Parotid gland (tissue), 1 donor: ENCODE measurements around a stretch of chr6.

DNA sequence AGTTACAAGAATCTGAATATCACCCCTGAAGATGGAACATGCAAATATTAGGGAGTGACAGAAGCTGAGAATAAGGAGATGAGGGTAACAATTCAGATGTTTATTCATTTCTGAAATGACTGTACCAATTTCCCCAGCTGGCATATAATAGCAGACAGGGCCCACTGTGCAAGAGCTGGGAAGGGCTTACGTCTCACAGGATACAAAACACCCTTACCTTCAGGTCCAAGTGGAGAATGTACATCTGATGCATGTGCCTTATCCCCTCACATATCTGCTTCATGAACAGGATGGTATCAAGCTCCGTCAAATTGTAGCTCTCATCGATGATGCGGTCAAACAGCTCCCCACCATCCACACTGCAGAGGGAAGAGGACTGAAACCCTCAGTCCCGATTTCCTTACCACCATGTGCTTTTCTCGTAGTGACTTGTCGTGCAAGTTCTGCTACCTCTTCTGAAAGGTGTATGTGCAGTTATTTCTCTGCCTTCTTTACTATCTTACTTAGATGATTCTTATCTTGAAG lies 67.9 kb downstream of the MYLK4 start:
- PRO-cap = no peak

- PRO-cap = no peak
Measured at GRCh38 chr6:2743838-2744574, 6.7 kb downstream of the MYLK4 start.

- PRO-cap = no peak
Measured at GRCh38 chr6:2777325-2778181, 12.4 kb downstream of the WRNIP1 start.

DNA sequence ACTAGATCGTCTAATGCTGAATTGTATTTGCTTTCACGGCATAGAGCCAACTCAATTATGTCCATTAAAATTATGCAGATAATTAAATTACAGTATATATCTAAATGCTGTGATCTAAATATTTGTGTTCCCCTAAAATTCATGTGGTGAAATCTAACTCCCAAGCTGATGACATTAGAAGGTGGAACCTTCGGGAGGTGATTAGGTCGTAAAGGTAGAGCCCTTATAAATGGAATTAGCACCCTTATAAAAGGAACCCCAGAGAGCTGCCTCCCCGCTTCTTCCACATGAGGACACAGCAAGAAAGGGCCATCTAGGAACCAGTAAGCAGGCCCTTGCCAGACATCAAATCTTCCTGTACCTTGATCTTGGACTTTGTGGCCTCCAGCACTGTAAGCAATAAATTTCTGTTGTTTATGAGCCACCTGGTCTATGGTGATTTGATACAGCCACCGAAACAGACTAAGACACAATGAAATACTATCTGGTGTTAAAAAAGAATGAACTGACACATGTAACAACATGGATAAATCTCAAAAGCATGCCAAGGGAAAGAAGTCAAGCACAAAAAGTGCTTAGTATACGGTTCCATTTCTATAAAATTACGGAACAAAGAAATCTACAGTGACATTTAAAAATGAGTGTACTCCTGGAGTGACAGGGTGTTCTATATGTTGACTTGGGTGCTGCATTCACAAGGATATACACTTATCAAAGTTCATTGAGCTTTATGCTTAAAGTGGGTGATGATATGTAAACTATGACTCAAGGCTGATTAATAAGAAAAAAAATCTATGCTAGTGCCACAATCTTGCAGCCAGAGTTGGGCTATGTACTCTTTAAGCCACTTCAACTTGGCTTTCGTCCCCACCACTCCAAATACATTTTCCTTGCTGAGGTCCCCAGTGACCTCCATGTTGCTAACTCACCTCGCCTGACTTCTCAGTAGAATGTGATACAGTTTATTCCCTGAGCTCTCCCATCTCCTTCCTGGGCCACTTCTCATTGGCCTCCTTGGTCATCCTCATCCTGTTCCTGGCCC lies 18.4 kb downstream of the SERPINB1 start:
- PRO-cap = no peak

DNA sequence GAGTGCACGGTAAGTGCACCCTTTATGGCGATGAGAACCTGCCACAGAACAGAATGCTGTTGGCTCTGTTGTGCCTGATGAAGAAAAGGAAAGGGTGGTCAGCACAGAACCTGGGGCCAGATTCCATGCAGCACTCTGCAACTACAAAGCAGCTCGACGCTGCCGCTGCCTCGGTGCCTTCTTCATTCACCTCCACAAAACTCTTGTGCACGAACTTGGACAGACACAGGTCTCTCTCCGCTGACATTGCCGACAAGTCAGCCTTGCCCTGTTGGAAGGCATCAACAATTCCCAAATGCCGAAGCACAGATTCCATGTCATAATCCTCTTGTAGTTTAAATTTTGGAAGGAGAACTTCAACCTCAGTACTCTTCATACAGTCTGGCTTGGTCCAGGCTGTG lies 13.0 kb downstream of the SERPINB9 start:
- PRO-cap = no peak

- PRO-cap = no peak
Measured at GRCh38 chr6:2901418-2901880, 1.7 kb downstream of the SERPINB9 start.

DNA sequence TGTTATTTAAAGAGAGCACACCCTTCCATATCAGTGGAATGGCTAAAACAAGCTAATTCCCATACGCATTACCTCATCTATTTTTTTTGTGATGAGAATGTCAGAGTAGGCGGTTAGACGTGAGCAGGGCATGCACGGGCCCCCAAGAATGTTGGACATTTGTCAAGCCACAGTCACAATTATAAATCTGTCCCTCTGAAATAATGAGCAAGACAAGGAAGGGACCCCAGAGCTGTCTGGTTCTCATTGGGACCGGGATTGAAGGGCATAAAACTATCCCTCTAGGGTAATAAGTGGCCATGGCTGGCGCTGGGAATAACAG lies 33.0 kb downstream of the SERPINB6 start:
- PRO-cap = no peak

DNA sequence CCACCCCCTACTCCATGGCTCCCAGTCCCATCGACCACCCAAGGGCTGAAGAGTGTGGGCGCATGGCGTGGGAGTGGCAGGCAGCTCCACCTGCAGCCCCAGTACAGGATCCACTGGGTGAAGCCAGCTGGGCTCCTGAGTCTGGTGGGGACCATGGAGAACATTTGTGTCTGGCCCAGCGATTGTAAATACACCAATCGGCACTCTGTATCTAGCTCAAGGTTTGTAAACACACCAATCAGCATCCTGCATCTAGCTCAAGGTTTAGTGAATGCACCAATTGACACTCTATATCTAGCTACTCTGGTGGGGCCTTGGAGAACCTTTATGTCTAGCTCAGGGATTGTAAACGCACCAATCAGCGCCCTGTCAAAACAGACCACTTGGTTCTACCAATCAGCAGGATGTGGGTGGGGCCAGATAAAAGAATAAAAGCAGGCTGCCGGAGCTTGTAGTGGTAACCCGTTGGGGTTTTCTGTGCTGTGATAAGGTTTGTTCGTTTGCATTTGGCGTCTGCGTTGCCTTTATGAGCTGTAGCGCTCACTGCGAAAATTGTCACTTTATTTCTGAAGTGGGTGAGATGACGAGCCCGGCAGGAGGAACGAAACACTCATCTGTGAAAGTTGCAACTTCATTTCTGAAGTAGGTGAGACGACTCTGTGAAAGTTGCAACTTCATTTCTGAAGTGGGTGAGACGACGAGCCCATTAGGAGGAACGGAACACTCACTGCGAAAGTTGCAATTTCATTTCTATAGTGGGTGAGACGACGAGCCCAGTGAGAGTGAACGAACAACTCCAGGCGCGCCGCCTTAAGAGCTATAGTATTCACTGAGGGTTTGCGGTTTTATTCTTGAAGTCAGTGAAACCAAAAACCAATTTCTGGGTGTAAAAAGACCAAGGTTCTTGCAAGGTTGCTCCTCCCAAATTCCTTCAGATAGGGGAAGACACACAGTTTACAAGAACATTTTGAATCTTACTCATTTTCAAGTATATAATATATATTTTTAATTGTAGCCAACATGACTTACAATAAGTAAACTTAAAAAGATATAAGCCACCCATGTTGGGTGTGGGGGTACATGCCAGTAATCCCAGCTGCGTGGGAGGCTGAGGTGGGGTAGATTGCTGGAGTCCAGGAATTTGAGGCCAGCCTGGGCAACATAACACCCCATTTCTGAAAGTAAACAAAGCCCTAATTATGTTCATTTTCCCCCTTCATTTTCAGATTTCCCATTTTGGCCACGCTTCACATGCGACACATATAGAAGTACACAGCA lies 31.0 kb downstream of the SERPINB6 start:
- PRO-cap = no peak

DNA sequence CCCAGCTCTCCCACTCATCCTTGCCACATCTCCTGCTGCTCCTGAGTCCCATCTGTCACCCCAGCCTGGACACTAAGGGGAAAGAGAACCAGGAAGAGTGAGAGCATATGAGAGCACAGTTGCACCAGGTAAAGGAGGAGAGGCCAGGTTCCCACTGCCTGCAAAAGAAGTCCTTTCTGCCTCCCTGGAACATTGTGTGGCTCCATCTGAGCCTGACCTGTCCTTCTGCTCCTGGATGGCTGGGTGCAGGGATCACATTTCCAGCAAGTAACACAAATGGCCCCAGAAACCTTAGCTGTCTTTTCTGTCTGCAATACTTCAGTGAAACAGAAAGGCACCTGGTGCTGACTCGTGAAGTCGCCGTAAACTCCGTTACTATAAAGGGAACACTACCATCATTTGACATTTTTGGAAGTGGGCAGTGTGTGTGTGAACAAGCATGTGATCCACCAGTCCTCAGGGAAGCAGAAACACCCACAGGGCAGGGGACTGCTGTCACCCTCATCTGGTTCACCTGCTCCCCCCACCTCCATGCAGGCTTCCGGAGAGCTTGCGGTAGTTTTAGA lies 24.0 kb downstream of the SERPINB6 start:
- PRO-cap = no peak

DNA sequence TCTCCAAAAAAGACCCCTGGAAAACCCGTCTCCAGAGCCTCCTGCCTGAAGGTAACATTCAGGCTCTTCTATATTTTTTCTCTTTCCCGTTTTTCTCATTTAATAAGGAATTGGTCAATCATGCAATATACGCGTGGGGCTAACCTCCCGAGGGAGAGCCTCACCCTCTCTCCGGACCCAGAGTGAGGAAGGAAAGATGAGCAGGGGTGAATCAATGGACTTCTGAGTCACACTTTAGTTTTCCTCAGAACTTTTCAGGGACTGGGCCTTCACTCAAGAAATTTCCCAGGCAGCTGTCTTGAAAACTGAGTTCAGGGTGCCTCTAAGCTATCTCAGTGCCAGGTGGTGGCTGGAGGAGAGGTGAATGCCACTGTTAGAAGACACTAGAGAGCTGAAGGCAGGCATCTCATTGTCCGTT lies 5.1 kb upstream of the SERPINB6 start:
- PRO-cap = no peak

- PRO-cap = unidirectional peak, plus-strand start at chr6:2988599; bidirectional peak, plus-strand start at chr6:2988648, minus-strand start at chr6:2988645
Measured at GRCh38 chr6:2988160-2988973, 11.3 kb upstream of the NQO2 start.

DNA sequence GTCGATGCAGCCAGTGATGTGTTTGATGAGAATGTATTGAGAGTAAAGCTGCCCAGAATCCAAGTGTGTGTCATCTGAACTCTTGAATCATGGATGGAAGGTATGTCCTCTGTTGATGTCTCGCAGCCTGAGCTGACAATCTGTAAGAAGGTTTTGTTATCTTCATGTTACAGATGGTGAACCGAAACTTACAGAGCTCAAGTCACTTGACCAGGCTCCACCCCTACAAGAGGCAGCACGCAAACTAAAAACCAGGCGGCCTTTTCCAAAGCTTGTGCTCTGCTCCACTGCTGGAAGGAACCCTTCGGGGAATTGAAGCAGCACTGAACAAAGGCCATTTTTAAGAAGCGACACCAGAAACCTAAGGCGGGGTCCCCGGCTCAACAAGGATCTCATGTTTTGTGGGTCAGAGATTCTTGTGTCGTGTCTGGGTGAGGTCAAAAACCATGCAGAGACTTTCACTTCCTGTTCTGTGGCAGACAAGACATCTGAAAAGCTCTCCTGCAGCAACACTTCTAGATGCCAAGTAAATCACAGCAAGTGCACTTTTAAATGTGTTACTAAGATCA lies 27.2 kb downstream of the NQO2 start:
- PRO-cap = no peak

DNA sequence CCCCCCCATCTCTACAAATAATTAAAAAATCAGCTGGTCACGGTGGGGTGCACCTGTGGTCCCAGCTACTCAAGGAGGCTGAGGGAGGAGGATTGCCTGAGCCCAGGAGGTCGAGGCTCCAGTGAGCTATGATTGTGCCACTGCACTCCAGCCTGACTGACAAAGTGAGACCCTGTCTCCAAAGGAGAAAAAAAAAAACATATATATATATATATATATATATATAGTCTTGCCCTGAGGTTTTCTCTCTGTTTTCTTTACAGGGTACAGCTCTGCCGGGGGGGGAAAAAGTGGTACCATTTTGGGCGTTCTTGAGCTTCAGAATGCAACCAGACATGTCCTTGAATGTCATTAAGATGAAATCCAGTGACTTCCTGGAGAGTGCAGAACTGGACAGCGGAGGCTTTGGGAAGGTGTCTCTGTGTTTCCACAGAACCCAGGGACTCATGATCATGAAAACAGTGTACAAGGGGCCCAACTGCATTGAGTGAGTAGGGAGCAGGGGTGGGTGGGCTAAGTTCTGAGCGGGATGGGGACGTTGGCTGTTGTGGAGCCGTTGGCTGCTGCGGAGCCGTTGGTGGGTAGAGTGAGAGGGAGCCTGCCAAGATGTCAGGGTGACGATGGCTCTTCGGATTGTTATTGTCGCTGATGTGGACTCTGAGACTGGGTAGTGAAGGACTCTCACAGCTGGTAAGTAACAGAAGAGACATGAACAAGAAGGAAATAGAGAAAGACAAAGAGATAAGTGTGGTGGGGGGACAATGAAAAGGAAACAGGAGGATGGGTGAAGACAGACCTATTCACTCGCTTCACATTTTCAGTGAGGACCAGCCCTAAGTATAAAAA lies 8.4 kb downstream of the RIPK1 start:
- PRO-cap = no peak

GRCh38 chr6:3081341-3081698 lies 13.0 kb downstream of the RIPK1 start:
- PRO-cap = no peak

DNA sequence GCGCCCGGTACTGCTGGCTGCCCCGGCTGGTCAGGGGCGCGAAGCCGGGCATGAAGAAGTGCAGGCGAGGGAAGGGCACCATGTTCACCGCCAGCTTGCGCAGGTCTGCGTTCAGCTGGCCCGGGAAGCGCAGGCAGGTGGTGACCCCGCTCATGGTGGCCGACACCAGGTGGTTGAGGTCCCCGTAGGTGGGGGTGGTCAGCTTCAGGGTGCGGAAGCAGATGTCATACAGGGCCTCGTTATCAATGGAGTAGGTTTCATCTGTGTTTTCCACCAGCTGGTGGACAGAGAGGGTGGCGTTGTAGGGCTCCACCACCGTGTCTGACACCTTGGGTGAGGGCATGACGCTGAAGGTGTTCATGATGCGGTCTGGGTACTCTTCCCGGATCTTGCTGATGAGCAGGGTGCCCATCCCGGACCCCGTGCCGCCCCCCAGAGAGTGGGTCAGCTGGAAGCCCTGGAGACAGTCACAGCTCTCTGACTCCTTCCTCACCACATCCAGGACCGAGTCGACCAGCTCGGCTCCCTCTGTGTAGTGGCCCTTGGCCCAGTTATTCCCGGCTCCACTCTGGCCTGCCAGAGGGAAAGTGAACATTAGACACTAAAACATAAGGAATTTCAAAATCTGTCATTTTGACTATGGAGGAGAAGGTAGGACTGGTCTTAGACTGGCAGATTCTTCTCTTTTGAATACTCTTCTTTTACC lies 2.8 kb downstream of the TUBB2A start:
- PRO-cap = no peak

DNA sequence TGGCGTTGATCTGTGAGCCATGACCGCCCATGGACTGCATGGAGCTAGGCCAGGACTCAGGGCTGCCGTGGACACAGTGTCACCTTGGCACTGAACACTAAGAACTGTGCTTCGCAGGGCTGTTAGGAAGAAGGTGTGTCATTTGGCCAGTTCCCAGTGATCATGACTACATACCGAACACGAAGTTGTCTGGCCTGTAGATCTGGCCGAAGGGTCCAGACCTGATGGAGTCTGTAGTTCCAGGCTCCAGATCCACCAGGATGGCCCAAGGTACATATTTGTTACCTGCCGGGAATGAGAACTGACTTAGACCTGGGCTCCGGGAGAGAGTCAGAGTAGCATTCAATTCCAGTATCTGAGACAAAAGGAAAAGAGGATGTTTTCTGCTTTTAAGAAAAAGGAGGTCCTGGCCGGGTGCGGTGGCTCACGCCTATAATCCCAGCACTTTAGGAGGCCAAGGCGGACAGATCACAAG lies 21.5 kb upstream of the TUBB2A start:
- PRO-cap = no peak

- PRO-cap = no peak
Measured at GRCh38 chr6:3230753-3231122, 3.3 kb upstream of the TUBB2B start.

DNA sequence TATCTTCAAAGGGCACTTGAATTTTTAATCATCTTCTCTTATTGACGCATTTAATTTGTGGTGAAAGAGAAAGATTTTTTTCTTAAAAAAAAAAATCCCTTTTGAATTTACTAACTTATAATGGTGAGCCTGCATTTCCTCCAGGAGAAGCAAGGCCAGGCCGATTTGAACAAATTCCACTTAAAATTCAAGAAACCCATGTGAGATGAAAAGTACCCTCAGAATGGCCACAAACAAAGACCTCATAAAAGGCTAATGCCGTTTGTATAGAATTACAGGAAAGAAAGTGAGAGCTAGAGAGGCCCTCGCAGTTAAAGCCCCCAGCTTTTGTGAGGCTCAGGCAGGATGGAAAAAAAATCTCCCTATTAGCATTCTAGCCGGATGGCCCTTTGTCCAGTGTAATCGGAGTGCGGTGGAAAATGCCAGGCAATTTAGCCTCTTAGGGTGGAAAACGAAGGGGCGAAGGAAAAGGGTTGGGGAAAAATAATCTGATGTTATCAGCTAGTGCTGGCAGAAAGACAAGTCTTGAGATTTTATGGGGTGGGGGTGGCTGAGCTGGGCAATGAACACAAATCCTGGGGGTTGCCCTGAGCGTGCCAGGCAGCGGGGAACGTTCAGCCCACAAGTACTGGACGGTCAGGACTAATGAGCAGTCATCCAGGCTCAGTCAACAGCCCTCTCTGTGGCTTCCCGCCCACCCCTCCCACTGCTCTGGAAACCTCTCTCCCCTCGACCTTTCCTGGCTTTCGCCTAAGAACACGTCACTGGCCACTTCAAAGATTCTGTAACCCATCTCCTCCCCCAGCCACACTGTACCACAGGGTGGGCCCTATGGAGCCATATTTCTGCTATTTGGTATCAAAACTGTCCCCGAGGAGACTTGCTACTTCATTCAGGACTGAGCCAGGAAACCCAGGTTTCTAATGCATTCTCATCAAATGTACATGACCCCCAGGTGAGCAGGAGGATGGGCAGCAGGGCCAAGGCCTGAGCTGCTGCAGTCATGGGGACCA lies 92.5 kb downstream of the PSMG4 start:
- PRO-cap = no peak

- PRO-cap = no peak
Measured at GRCh38 chr6:3367832-3368084, 89.1 kb downstream of the SLC22A23 start.

GRCh38 chr6:3395855-3396283 lies 61.0 kb downstream of the SLC22A23 start:
- PRO-cap = no peak